SK-N-MC (cell line): ENCODE data around the genes GCK, TMED4 and ZMIZ2.

- RRBS, result no CpG with 5 or more reads among the region's 8 CpGs
Observed at GRCh38 chr7:44066709-44067401, 1.5 kb upstream of the PGAM2 start.

GRCh38 chr7:44076426-44076883 is 5.9 kb downstream of the POLM start:
- RRBS, result 94% methylated on average over 5 of the region's 19 CpGs

DNA sequence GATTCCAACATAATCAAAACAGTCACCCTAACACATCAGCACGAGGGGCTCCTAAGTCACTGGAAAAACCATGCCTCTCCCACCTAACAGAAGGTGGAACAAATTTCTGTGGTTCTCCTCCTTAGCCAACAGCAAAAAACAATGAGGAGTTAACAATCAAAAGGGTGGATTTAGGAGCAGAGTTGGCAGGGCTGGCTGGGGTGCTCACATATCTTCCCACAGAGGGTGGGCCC is 5.5 kb downstream of the POLM start:
- RRBS, result no CpG with 5 or more reads among the region's 1 CpG

DNA sequence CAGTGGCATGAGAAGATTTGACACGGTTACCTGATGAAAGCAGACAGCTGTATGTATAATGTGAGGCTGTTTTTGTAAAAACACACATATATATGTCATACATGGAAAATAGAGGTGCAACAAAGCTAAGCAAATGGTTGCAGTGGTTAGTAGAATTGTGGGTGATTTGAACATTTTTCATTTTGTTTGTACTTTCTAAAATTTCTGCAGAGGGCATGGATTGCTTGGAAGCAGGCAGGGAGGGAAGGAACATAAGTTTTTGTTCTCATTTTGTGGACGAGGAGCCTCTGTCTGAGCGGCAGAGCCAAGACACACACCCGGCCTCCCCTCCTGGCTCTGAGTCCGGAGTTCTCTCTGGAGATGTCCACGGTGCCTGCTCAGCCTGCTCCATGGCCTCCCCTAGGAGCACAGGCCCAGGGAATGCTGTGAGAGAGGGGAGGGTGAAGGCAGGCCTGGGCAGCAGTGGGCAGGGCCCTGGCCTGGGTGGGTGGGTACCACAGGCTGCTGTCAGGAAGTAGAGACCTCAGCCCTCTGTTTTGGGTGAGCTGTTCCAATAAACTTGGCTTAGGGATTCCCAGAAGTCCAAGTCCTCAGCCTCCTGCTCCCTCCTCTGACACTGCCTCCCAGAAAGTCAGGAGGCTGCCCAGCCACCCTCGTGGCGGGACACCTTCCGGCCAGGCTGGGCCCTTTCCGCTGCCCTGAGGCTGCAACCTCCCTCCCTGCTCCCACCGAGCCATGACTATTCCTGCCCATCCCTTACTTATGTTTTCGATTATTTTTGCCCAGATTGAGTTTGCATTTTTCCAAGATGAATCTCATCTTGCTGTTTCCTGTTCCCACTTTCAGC is 5.5 kb upstream of the POLM start:
- RRBS, result no CpG with 5 or more reads among the region's 12 CpGs

GRCh38 chr7:44107357-44108278 is 3.5 kb downstream of the AEBP1 start:
- RRBS, result no CpG with 5 or more reads among the region's 26 CpGs

GRCh38 chr7:44140965-44141164 is 267 bp downstream of the MYL7 start:
- RRBS, result no CpG with 5 or more reads among the region's 4 CpGs

DNA sequence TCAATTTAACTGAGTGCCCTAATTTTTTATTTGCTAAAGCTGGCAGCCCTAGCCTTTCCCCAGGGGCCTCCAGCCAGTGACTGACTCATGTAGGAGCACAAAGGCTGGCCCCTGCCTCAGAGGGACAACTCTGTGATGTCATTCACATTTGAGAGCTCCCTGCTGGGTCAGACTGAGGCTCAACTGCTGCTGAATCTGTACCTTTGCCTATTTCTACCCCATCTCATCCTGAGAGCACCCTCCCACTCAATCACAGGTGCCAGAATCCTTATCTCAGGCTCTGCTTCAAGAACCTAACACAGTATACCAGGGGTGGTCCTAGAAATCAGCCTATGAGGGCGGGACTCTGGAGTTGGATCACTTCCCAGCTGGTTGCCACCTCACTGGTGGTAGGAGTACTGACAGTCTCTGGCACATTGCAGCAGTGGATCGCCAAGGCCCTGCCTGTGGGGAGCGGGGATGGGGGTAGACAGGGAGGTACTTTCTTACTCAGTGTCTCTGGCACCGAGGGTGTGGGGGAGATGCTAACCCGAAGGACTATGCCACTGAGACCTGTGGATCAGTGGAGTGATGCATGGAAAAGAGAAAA is 11.5 kb downstream of the GCK start:
- RRBS, result no CpG with 5 or more reads among the region's 5 CpGs

DNA sequence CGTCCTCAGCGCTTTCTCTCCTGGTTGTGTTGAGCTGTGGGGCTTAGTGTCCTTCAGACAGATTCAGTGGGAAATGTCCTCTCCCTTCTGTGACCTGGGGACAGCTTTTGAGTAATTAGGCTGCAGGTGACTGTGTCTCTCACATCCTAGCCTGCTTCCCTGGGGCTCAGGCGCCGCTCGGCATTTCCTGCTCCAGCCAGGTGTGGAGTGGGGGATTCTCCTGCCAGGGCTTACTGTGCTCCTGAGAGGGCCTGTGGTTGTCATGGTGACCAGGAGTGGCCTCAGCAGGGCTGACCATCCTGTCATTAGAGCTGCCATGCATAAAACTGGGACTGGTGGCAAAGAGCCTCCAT is at the start of gene GCK:
Gene GCK, minus strand, starts transcription at position 209 of the 353 bp plus-strand sequence.
- RRBS, result no CpG with 5 or more reads among the region's 5 CpGs

GRCh38 chr7:44283345-44283800 is 42.0 kb downstream of the CAMK2B start:
- RRBS, result no CpG with 5 or more reads among the region's 10 CpGs

DNA sequence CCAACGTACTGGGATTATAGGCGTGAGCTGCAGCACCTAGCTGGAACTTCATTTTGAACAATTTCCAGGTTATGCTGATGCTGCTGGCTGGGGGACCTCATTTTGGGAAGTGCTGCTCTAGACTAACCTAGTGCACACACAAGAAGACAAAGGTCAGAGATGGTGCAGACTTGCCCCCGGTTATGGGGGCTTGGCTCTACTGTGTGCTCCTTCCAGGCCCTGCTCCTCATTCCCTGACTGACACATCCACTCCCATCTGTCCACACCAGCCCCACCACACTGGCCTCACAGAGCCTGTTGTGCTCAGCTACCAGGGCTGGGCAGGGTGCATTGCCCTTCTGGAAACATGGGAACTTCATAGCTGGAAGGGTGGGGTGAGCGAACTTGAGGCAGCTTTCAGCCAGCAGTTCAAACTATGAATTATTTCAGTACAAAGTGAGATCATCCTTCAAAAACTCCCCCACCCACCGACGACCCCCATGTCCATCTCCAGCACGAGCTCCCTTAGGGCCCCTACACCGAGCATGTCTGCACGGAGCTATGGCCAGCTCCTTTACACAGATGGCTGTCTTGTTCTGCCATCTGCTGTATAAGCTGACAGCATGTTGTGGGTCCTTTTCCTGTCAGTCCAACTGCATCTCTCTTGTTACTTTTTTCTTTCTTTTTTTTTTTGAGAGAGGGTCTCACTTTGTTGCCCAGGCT is 21.8 kb downstream of the NPC1L1 start:
- RRBS, result no CpG with 5 or more reads among the region's 9 CpGs

DNA sequence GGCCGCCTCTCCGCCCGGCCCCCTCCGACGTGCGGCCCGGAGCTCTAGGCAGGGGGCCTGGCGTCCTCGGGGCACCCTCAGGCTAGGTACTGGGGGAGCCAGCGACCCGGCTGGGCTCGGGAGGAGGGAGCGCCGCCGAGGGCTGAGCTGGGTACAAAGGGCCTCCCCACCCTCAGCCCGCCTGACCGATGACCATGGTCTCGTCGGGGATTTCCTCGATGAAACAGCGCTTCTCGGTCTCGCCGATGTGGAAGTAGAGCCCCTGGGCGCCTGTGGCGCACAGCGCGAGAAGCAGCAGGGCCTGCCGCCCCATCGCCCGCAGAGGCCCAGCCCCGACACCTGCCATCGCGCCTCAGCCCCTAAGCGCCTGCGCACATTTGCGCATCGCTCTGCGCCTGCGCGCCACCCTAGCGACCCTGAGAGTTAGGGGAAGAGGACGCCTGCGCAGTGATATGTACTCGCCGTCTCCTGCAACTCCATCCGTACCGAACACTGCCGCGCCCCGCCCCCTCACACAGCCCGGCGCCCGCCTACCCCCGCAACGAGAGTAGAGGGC is at the start of gene TMED4:
Gene TMED4, minus strand, starts transcription at position 371 of the 556 bp plus-strand sequence.
- RRBS, result under 1% methylated on average over 10 of the region's 56 CpGs

DNA sequence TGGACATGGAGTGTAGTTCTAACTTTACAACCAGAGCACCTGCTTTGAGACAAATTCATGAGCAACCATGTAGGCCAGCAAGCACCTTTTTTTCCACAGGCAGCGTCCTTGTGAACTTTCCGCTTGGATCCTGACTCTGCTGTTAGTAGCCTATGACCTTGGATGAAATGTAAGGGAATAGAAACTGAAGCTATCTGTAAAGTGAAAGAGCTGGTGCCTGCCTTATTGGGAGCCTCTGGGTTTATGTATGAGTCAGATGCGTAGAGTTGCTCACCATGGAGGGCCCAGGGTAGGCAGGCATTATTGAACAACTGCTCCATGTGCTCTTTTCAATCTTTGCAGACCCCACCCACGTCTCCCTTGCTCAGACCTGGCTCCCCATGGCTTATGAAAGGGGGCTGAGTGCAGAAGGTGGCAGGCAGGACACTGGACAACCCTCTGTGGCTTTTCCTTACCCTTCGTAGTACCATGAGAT is 16.3 kb downstream of the OGDH start:
- RRBS, result no CpG with 5 or more reads among the region's 5 CpGs

DNA sequence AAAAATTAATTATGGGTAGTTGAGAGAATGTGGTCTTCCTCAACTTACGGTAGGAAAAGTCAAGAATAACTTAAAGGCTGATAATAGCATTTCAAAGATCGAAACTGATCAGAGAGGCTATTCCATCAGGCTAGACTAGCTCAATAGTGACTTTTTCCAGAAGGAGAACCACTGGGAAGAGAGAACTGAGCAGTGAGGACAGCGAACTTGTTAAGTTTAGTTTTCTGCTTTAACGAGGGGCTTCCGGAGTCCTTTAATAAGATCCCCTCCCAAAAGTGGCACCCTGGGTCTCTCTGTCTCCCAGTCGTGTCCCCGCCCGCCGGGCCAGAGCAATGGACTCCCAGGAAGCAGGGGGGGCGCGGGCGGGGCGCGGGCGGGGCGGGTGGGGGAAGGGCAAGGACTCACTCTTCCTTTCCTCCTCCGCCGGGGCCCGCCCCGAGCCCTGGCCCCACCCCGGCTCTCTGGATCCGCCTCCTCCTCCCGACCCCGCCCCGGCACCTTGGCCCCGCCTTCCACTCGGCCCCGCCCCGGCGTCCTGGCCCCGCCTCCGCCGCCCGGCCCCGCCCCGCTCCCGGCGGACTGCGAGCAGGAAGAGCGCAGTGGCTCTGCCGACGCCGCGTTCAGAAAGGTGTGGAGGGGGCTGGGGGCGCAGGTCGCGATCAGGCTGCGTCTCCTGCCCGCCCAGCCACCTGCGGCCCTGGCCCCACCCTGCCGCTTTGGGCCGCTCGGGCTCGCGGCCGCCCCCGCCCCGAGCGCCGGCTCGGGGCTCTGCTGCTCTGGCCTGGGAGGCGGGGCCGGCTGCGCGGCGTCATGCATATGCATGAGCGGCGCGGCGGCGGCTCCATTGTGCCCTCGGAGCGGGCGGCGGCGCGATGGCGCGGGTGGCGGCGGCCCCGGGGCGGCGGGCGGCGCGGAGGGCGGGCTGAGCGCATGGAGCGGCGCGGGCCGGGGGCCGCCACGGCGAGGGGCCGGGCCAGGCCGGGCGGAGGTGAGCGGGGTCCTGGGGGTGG is at the start of gene ZMIZ2:
Gene ZMIZ2, plus strand, starts transcription at position 844 of the 1,010 bp plus-strand sequence.
- RRBS, result 1% methylated on average over 44 of the region's 100 CpGs

DNA sequence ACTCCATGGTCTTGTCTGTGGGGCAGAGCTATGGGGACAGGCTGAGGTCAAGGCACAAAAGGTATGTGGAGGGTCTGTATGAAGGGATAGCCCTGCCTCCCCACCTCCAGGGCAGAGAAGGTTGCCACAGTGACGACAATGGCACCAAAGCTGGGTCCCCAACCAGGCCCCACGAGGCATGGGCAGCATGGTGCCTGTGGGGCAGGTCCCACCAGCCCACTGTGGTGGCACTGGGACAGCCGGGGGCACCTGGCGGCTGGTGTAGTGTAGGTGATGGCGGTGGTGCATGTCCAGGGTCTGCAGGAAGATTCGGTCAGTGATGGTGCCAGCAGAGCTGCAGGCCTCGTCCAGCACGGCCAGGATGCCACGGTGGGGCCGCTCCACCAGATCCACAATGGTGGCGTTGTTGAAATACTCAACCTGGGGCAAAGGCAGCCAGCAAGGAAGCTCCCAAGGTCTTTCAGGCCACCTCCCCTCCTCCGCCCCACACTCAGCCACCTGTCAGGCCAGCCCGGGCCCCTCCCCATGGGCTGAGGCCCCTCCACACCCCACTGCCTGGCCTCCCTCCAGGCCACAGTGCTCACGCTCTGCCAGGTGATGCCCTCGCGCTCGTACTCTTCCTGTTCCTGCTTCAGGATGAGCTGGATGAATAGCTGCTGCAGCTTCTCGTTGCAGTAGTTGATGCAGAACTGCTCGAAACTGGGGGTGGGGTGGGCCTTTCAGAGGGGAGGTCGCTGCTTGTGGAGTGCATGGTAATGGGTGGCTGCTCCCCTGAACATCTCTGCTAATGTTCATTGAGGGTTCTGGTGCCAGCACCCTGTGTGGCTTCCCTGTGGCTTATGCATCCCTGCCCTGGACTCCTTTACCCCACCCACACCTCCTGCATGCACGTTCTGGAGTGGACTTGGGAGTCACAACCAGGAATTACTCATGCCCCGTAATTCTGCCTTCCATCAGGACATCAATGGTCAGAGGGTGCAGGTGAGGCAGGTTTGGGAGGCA is 9.1 kb downstream of the MYO1G start:
- RRBS, result no CpG with 5 or more reads among the region's 22 CpGs

- RRBS, result no CpG with 5 or more reads among the region's 62 CpGs
Observed at GRCh38 chr7:44999301-45000059, 521 bp upstream of the CCM2 start.

DNA sequence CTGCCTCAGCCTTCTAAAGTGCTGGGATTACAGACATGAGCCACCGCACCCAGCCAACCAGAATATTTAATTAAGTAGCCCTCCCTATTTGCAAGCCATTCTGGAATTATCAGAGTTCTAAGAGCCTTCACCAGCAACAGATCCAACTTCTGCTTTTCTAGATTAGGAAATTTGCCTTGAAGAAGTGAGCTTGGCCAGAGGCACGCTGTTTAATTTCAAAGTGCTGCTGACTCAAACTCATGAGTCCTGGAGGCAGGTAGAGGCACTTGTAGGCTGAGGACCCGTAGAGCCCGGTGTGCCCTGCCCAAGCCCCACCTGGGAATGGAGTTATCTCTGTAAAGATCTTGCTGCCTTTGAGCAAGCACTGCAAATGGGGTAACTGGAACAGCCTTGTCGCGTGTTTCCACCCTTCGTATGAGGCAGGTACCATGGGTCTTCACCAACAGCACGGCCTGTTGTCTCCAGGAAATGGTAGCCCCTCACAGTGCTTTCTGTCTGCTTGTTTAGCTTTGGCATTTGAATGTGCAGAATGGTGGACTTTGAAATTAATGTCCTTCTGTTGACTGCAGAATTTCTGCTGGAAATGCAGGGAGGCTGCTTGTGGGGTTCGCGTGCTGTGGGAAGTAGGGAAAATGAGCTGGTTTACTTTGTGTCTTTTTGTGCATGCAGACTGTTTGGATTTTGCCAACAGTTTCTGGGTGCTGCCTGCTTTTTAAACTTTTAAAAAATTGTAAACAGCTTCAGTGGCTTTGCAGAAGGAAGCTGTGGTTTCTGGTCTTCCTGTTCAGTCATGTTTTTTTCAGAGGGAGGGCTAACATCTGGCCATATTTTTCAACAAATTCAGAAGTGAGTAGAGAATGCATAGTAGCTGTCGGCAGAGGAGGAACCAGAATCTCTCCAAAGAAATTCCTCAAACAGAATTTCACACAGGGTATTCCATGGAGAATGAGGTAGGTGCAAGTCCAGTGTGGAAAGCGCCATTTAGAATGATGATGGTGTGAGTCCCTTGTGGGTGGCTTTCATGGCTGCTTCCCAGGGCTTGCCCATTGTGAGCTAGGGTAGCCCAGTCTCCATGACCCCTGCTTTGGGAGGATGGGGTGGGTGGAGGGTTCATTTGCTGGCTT is 27.2 kb downstream of the CCM2 start:
- RRBS, result no CpG with 5 or more reads among the region's 12 CpGs

GRCh38 chr7:45064449-45064884 is 24.3 kb downstream of the NACAD start:
- RRBS, result 100% methylated on average over 1 of the region's 12 CpGs

DNA sequence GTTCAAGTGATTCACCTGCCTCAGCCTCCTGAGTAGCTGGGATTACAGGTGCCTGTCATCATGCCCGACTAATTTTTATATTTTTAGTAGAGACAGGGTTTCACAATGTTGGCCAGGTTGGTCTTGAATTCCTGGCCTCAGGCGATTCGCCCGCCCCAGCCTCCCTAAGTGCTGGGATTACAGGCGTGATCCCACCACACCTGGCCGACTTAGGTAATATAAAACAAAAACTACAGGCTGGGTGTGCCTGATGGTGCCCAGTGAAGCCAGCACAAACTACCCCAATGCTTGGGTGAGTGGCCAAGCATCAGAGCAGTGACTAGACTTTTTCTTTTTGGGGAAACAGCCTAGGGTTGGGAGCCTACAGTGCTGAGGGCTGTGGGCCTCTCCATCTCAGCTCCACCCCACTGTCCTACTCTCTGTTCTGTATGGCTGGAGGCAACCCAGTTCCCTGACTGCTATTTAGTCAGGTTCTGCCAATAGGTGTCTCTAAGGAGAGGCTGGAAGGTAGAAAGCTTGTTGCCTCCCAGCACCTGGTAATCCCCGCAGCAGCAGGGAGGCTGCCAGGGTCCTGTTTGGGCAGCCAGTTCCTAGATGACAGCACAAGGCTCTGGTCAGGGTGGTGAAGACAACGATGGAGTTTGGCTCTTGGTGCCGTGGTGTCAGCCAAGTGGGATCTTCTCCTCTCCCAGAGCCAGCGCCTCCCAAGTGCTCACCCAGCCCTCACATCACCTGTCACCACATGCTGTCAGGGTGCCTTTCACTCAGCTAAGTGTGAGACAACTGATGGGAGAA is 10.4 kb upstream of the NACAD start:
- RRBS, result no CpG with 5 or more reads among the region's 10 CpGs

GRCh38 chr7:45240454-45240721 is 82.8 kb downstream of the RAMP3 start:
- RRBS, result no CpG with 5 or more reads among the region's 2 CpGs

DNA sequence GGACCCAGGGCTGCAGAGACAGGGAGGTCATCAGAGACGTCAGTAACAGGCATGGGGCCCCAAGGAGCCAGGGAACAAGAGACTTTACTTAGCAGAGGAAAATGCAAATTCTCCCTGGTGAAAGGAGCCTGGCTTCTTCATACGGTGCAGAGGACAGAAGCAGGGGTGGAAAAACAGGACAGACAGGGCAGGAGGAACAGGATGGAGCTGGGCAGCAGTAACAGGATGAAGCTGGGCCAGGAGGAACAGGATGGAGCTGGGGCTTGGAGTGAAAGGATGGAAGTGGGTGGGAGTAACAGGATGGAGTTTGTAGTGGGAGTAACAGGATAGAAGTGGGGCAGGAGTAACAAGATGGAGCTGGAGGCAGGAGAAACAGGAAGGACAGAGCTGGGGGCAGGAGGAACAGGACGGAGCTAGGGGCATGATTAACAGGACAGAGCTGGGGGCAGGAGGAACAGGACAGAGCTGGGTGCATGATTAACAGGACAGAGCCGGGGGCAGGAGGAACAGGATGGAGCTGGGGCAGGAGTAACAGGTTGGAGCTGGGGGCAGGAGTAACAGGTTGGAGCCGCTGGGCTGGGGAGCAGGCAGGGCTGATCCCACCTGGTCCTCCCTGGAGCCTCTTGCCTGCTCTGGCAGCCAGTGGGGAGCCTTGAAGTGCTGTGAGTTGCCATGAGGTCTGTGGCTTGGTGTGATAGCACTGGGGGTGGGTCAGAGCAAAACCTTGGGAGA is 111.1 kb downstream of the ADCY1 start:
- RRBS, result no CpG with 5 or more reads among the region's 5 CpGs